Non-pigmented ciliary epithelial cell (primary cell): ENCODE measurements around the genes EOLA1, HSFX3, MTMR1, PASD1, MAGEA10, PWWP4 and DUSP9.

DNA sequence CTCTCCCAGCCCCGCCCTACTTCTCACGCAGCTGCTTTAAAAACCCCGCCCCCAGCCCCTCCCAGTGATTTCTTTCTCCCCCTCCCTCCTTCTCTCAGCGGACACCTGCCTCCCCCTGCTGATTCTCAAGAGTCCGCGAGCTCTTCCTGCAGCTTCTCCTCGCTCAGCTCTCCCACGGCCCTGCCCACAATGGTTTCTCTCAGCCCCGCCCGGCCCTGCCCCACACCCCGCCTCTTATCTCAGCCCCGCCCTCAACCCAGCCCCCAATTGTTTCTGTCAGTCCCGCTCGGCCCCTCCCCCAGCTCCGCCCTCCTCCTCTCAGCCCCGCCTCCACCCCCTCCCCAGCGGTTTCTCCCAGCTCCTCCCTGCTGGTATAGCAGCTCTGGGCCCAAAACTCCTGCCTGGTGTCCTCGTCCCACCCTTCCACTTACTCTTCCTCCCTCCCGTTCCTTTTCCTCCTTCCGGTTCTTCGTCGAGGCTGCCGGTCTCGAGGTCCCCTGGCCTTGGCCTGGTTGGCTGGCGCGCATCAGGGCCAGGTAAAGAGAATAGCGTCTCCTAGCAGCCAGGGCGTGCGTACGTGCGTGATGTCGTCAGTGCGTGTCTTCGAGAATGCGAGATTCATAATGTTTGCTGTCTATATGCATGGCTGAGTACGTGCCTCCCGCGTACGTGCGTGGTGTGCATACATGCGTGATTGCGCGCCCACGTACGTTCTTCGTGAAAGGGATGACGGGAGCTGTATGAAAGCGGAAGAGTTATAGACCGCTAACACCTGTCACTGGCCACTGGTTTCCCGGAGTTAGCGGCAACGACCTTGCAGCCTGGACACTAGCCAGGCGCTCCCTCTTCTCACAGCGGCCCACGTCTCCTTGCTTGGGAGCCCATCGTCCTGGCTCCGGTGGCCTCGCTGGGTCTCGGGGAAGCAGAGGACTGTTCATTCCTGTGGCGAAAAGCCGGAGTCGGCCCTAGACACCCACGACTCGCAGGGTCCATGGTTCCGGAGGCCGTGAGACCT lies at the start of gene EOLA1:
Gene EOLA1, plus strand, starts transcription at position 749 of the 1,015 bp plus-strand sequence.
- RRBS: 1% methylated on average over 13 of the region's 66 CpGs

- RRBS: no CpG with 5 or more reads among the region's 3 CpGs
Observed at GRCh38 chrX:149549795-149550245, at the start of gene HSFX3. TSS of gene HSFX3 (minus strand) at chrX:149549924.

DNA sequence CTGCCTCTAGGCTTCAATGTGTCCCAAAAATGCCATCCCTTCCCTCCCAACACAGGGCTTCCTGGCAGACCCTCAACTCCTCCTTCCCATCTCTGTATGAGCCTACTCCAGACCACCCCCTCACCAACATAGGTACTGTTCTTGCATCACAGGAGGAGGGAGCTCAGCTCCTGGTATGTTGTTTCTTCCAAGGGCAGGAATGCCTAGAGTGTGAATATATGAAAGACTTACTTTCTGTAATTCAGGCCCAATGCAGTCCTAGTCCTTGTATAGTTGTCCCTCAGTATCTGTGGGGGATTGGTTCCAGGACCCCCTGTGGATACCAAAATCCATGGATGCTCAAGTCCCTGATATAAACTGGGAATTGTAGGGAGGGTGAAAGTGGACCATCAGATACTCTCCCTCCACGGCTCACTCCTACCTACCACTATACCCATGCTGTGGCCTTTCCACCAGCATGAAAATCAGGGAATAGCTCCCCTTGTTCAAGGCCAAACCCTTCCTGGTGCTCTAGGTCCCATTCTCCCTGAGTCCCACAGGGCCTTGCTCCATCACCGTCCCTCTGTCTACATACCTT lies 11.6 kb upstream of the HSFX2 start:
- RRBS: no CpG with 5 or more reads among the region's 2 CpGs

DNA sequence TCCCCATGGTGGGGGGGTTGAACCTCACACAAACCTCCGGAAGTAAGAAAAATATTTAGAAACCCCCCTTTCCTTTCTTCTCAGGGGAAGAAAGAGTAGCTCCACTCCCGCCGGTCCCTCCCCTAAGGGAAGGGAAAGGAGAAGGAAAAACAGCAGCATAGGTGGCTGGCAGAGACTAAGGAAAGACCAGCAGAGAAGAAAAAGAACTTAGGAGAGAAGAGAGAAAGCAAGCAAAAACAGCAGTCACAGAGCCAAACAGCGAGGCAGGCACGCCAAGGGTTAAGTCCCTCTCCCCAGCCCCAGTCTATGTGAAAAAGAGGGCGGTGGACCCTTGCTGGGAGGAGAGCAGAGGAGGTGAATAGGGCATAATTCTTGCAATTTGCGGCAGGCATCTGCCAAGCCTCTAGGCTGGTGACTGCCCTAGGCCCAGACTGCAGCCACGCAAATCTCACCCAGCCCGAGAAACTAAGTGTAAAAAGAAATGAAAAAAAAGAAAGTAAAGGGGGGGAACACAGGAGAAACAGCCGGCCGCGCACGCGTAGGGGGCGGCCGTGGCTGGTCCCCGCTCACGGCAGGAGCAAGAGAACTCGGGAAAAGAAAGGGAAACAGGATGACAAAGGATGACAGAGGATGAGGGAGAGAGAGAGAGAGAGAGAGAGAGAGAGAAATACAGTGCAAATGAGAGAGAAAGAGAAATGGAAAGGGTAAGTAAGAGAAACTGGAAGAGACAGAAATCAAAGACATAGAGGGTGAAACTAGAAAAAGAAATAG lies 48.6 kb downstream of the MAGEA9 start:
- RRBS: no CpG with 5 or more reads among the region's 19 CpGs

- RRBS: 41% methylated on average over 1 of the region's 15 CpGs
Observed at GRCh38 chrX:150508073-150508919, 60.1 kb upstream of the MTM1 start.

- RRBS: no CpG with 5 or more reads among the region's 10 CpGs
Observed at GRCh38 chrX:150568224-150568439, 289 bp upstream of the MTM1 start.

GRCh38 chrX:150575151-150575948 lies 6.9 kb downstream of the MTM1 start:
- RRBS: no CpG with 5 or more reads among the region's 10 CpGs

DNA sequence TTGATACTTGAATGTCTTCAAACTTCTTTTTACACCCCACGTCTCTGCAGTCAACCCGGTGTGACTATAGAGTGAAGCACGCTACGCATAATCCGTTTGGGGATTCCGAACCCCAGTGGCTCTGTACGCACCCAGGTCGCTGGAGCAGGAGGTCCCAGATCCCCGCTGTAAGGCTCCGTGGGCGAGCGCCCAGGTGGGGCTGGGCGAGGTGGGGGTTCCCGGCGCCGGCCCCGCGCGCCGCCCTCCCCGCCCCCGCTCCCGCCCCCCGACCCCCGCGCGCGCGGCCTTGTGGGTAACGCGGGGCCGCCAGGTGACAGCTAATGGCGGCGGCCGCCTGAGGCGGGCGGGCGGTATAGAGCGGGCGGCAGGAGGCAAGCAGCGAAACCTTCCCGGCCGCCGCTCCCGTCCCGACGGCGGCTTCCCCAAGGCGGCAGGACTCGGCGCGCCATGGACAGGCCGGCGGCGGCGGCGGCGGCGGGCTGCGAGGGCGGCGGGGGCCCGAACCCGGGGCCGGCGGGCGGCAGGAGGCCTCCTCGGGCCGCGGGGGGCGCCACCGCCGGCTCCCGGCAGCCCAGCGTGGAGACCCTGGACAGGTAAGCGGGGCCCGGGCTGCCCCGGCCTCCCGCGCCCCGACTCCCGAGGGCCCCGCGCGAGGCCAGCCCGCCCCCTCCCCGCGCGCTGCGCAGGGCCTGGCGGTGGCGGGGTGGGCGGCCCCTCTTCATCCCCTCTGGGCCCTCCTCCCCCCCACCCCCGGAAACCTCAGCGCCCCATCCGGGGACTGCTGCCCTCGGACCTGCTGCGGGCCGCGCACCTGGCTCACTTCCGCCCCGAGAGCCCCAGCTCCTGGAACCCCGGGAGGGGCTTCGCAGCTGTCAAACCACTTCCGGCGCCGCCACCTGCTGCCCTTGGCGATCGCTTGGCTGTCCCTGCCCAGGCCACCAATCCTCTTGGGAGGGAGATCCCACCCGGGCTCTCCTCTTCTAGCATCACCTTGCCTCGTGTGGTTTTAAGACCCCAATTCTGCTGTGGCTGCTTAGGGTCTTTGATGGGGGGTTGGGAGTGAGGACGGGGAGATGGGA lies at the start of gene MTMR1:
Gene MTMR1, plus strand, starts transcription at position 313 of the 1,079 bp plus-strand sequence.
- RRBS: 6% methylated on average over 45 of the region's 112 CpGs

GRCh38 chrX:150879410-150880156 lies 18.9 kb downstream of the CD99L2 start:
- RRBS: no CpG with 5 or more reads among the region's 3 CpGs

DNA sequence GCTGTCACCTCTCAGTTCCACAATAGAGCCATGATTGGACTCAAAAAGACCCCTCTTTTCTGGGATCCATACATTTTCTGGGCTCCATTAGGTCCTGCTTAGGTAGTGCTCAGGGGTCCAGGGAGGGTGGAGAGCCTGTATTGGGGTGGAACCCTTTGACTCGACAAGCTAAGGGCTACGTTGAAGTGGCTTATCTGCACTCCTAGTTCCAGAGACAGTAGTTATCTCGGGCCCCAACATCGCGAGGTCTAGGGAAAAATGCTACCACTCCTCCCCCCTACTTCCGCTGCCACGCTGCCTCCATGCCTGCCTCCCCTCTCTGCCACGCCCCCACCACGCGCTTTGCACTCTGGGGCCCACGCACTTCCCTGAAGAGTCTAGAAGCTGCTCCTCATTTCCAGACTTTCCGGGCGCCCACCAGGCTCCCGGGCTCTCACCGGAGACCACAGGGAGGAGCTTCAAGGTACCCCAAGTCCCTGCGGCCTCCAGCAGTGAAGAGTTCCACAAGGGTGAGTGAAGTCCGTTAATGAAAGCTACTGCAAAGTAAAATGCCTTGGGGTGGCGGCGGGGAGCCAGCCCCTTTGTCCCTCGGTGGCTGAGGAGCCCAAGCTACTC lies at the start of gene PASD1:
Gene PASD1, plus strand, starts transcription at position 345 of the 615 bp plus-strand sequence.
- RRBS: no CpG with 5 or more reads among the region's 20 CpGs

DNA sequence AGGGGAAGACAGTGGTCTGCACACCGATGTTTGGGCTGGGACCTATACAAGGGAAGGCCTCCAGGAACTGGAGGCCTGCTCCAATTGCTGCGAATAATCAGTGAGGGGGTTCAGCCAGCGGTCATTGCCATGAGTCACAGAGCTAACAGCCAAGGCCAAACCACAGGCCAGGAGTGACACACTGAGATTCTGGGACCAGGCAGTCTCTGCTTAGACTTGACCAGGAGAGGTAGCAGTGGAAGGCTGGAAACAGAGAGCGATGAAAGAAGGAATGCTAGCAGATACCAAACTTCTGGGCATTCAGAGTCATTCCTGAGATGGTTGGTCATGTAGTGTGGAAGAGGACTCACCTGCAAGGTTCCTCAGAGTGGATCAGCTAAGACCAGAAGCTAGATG lies 54.6 kb downstream of the CNGA2 start:
- RRBS: no CpG with 5 or more reads among the region's 4 CpGs

DNA sequence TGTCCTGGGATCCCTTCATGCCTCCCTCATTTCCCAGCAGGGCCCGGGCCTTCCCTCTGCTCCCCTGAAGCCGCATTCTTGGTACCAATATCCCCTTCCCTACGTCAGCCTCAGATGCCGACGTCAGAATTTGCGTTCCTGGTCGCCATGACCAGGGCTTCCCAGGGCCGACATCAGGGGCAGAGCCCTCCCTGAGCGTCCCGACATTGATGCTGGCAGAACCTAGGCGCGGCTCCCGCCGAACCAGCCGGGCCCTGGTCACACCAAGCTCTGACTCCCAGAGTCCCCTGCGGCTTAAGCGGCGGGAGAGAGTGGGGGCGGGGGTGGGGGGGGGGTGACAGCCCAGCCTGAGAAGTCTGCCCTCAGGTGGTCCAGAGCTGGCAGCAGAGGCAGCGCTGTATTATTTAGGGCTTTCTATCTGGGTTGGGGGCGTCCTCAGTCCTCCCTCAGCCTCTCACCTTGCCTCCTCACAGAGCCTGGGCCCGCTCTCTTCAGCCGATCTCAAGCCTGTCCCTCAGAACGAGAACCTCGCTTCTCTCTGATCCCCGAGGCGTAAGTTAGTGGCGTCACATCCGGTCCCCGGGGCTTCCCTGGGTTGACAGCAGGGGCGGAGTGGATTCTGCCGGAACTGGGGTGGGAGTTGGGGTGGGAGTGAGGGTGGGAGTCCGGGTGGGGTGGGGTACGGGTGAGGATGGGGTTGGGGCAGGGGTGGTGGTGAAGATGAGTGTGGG lies at the start of gene MAGEA10:
Gene MAGEA10, minus strand, starts transcription at position 561 of the 731 bp plus-strand sequence.
- RRBS: 93% methylated on average over 3 of the region's 34 CpGs

DNA sequence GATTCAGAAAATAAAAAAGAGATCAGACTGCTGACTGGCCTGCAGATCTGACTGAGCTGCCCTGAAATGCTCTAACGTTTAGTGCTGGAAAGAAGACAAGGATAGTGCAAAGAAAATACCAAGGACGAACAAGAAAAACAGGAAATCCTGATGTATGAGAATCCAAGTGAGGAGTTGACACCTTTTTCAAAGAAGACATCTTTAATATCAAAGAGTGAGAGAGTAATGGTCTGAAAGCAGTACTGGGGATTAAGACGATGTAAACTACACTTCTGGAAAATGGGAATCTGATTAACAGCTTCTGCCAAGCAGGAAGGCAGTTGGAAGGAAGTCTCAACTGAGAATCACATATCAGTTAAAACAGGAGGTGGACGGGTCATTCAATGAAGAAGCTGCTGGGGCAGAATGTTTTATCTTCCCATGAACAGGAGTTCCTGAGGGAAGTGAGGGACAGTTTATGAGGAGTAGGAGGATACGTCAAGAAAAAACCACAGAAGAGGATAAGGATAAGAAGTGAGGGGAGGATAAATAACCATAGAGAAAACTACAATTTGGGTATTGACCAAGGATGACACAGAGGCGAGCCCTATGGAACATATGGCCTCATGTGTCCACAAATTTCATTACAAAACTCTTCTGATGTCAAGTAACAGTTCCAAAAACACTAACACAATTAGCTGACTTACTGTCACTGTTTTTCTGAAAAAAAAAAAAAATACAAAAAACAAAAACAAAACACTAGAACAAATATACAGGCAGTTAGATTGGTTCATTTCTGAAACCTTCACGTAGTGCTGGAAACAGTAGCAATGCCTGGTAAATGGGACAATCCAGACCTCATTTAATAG lies 38.7 kb upstream of the MAGEA10 start:
- RRBS: no CpG with 5 or more reads among the region's 7 CpGs

DNA sequence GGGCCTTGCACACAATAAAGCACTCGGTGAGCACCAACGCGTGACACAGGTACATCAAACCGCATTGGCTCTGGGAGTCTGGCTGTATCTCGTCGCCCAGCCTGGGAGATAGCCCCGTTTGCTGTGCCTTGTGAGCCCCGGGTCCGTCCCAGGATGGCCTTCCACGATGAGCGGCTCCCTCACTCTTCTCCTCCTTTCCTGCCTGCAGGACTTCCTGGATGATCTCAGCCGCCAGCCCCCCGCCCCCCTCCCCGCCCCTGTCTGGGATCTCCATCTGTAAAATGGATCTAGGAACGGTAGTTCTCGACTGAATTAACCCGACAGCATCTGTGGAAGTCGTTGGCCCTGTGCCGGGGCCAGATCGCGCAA lies 524 bp upstream of the ZNF185 start:
- RRBS: 2% methylated on average over 3 of the region's 21 CpGs

- RRBS: no CpG with 5 or more reads among the region's 28 CpGs
Observed at GRCh38 chrX:153265856-153266331, at the start of gene PWWP4. TSS of gene PWWP4 (plus strand) at chrX:153266152.

- RRBS: no CpG with 5 or more reads among the region's 14 CpGs
Observed at GRCh38 chrX:153381630-153382641, 19.2 kb downstream of the PNMA6E start.

DNA sequence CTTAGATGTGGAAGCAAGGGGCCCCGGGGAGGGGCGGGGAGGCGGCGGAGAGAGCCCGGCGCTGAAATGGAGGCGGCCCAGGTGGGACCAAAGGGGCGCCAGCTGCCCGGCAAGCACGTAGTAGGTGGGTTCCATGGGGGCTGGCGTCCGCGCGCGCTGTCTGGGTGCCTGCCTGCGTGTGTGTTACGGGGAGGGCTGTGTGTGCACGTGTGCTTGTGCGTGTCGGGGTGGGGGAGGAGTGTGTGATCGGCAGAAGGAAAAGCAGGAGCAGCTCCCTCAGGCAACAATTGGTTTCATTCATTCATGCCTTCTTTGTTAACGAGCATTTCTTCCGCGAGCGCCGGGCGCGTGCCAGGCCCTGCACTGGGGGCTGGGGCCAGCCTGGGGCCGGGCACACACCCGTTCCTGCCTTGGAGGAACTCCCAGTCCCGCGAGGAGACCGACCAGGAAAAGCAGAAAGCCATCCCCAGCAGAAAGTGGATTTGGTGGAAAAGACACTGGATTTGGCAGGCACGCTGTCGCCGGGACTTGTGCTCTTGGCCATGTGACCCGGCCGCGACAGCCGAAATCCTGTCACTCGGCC lies 3.4 kb upstream of the DUSP9 start:
- RRBS: 3% methylated on average over 9 of the region's 41 CpGs

- RRBS: 4% methylated on average over 8 of the region's 62 CpGs
Observed at GRCh38 chrX:153646906-153647523, at the start of gene DUSP9. TSS of gene DUSP9 (plus strand) at chrX:153647203.

DNA sequence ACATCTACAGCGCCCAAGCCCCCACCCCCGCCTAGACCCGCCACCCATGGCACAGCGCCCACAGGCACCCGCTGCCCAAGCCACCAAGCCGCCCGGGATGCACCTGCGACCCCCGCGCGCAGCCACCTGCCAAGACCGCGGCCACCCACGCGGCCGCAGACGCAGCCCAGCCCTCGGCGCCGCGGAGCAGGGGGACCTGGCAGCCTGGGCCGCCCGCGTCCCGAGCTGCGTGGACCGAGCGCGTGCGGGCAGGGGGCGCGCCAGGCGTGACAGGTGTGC lies 260 bp downstream of the PNCK start:
- RRBS: no CpG with 5 or more reads among the region's 33 CpGs

DNA sequence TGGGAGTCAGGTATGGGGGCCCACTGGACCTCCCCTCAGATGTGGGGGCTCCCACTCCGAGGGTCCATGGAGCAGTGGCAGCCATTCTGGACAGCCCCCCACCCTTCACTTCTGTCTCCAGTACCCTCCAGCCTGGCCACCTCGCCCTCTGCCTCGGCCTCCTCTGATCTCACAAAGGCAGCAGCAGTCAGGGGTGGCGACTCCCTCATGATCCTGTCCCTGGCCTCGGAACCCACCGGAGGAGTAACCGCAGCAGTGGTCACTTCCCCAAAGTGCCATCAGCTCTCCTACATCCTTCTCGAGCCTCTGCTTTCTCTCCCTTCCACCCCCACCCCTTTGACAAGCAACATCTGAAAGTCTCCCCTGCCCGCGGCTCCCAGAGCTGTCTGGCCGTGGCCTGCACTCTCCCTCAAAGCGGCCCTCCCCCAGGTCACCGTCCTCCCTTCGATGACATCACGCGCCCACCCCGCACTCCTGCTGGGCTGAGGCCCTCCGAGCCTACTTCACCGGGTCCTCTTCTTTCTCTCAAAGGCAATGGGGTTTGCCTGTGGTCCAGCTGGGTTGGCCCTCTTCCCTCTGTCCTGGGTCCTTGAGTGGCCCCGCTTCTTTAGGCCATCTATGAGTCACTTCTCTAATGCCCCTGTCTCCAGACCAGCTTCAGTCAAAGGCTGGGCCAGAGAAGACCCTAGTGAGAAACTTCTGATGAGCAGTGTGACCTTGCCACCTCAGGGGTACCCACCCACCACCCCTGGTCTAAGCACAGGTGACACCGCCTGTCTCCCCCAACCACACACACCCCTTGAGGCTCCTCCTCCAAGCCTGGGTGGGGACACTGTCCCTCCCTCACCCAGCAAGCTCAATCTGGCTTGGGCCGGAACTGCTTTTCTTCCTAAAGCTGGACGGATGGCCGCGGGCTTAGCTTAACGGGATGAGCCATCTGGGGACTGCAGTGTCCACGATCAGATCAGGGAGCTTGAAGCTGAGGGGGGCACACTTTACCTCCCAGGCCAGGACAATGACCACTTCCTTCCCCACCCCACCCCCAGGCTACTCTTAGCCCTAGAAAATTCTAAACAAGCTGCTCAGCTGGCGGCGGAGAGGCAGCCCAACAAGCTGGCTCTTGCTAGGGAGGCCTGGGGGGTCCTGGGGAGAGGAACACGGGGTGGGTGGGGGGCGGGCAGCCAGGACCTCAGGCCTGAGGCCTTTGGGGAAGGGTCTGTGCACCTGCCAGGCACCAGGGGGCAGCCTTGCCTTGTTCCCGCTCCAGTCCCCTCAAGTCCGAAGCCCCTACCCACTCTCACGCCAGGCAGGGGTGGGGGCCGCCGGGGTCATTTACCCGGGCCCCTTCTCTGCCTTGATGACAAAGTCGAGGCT lies 1.2 kb upstream of the SLC6A8 start:
- RRBS: no CpG with 5 or more reads among the region's 38 CpGs